ENCODE results near the genes TIMD4 and MED7.

- PRO-cap, result no peak
- RRBS, 2 experiments, result no CpG with 5 or more reads among the region's 16 CpGs
Observed at GRCh38 chr5:154819579-154820610, 30.5 kb downstream of the FAXDC2 start.

- PRO-cap, result no peak
- RRBS, 2 experiments, result no CpG with 5 or more reads among the region's 6 CpGs
Observed at GRCh38 chr5:154907532-154908025, 30.4 kb downstream of the GEMIN5 start.

DNA sequence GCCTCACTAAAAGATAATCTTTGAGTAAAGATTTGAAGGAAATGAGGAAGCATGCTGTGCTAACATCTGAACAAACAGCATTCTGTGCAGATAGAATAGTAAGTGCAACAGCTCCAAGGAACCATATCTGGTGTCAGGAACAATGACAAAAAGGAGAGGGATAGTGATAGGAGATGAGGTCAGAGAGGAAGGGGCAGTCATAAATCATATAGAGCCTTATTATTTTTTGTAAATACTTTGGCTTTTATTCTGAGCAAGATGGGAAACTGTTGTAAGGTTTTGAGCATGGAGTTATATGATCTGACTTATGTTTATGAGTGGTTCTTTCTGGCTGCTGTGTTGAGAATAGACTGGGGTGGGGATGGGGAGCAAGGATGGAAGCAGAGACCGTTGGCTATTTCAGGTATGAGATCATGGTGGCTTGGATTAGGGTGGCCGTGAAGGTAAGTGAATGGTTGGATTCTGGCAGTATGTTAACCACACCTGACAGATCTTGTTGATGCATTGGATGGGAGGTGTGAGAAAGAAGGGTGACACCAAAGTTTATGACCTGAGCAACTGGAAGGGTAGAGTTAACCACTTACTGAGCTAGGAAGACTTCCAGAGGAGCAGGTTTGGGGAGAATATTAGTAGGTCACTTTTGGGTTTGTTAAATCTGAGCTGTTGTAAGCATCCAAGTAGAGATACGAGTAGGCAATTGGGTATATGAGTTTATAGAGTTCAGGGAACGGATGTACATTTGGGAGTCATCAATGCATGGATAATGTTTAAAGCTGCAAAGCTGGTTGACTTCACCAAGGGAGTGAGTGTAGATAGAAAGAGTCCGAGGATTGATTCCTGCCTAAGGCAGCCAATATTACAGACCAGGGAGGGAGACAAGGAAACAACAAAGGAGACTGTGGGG lies 4.2 kb downstream of the MRPL22 start:
- PRO-cap, result no peak
- RRBS, 2 experiments, result no CpG with 5 or more reads among the region's 5 CpGs

DNA sequence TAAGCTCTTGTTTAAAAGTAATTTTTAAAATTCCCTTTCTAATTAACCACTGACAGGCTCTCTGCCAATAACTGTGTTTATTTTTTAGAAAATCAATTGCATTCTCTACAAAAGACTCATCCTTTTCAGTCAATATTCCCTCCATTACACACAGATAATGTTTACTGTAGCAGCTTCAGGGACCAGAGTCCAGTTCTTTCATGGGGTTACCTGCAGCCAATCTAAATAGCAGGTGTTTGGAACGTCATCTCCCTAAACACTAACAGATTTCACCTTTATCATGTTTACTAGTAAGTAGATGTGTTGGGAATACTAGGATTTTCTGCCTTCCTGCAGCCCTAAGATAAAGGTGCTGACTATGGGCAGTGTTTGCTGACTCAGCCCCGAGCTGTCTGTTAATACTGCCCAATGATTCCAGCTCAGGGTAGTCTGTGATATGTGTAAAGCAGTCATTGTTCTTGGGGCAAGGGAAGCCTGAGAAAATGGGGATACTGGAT lies 446.9 kb downstream of the KIF4B start:
- PRO-cap, result no peak
- RRBS, 2 experiments, result no CpG with 5 or more reads among the region's 2 CpGs

DNA sequence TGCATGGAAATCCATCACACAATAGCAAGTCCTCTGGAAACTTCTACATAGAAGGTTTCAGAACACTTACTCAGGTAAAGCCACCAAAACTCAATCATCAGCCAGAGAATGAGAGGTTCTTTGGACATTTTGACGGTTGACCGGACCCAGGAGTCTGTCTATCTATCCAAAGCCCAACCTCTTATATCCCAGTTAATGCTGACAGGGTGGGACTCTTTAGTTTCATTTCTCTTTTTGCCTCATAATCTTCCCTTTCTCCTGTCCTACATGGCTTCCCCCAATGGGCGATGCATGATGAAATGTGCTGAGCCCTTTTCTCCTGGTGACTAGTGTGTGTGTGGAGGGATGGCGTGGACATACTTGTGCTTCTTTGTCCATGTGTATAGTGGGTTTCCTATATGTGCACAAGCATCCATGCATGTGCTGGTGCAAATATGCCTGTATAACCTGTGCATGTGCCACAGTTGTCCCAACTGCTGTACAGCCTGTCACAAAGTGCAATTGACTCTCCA lies at the start of gene TIMD4:
Gene TIMD4, minus strand, starts transcription at position 156 of the 512 bp plus-strand sequence.
- PRO-cap, result no peak
- RRBS, 2 experiments, result no CpG with 5 or more reads among the region's 4 CpGs

GRCh38 chr5:157025030-157025818 lies 33.7 kb downstream of the HAVCR1 start:
- PRO-cap, result no peak
- RRBS, 2 experiments, result no CpG with 5 or more reads among the region's 3 CpGs

- PRO-cap, result bidirectional peak, plus-strand start at chr5:157142508, minus-strand start at chr5:157142411; bidirectional peak, plus-strand start at chr5:157143016, minus-strand start at chr5:157142828
- RRBS, 2 experiments, result 0 to under 1% methylated on average over 2 to 9 of the region's 49 CpGs
Observed at GRCh38 chr5:157142135-157143177, at the start of gene MED7. MED7 (minus strand) TSS chr5:157142865.

- PRO-cap, result no peak
- RRBS, 2 experiments, result no CpG with 5 or more reads among the region's 6 CpGs
Observed at GRCh38 chr5:157159167-157159571, 6.9 kb downstream of the GARIN3 start.

DNA sequence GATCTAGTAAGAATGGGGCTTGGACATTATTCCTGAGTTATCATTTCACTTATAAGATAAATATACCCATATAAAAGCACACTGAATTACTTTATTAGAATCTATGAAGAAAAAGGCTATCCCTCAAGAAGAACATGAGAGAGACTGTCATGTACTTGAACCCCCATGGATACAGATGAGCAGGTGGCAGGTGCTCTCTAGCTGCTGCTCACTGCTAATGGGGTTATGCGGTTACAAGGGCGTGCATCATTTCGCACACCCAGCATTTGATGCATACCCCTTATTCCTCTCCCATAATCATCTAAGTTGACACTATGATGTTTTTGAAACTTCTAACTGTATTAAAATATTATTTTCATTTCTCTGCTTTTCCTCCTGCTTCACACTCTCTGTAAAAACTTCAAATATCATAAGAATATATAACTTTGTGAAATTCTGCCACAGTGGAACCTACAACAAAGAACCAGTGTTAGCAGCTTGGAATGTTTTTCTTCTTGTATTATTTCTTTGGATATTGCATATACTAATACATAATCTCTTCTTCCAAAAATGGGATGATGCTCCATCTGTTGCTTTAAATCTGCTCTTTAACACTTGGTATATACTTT lies 16.5 kb downstream of the ITK start:
- PRO-cap, result no peak
- RRBS, 2 experiments, result no CpG with 5 or more reads among the region's 3 CpGs

DNA sequence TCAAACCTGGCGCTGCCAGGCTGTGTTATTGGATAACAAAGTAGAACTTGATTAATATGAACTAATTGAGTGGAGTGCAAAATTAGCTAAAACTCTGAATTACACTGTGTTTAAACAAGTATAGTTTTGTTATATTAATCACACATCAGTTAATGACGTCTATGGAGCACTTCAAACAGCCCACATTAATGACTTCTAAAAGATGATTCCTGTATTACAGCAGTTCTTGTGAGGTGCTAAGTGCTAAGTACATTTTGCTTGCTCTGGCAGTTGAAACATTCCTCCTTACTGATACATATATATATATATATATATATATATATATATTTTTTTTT lies 32.3 kb upstream of the CYFIP2 start:
- PRO-cap, result no peak
- RRBS, 2 experiments, result no CpG with 5 or more reads among the region's 2 CpGs

DNA sequence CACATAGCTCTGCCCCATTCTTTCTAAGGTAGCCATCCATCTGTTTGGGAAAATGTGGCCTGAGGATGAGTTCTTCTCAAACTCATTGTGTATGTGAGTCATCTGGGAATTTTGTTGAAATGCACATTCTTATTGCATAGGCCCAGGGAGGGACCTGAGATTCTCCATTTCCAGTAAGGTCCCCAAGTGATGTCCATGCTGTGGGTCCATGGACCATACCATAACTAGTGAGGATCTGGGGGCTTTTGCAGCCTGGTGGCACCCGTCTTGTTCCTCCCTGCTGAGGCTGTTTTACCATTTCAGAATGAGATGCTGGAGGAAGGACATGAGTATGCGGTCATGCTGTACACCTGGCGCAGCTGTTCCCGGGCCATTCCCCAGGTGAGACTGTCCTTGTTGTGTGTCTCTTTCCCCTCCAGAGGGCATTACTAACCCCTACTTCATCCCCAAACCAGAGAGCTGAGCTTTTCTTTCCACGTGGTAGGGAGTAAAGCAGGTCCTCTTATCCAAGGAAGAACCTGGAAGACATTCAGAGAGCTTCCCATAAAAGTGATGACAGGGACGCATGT lies 28.6 kb downstream of the CYFIP2 start:
- PRO-cap, result no peak
- RRBS, 2 experiments, result no CpG with 5 or more reads among the region's 6 CpGs

DNA sequence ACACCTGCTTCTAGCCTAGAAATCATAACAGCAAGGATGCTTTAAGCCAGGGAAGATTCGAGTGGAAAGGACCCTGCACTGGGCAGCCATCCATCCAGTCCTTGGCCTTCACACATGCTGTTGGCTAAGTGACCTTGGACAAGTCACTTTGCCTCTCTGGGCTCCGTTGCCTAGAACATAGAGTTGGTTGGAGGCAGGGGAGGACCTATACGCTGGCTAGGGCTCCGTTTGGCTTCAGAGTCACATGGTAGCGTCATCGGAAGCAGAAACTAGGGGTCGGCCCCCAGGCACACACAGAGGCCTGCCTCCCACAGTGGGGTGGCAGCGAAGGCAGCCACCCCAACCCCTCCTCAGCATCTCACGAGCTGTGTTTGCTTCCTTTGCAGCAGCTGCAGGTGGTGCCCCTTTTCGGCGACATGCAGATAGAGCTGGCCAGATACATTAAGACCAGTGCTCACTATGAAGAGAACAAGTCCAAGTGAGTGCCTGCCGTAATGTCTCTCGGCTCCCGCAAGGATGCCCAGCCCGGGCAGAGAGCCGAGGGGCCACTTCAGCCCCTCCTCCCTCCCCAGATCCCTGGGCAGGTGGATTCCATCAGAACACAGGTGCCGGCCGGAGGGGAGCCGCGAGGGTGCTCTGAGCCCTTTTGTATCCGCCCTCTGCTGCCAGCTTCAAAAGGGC lies 36.0 kb downstream of the FNDC9 start:
- PRO-cap, result no peak
- RRBS, 2 experiments, result 17% methylated on average over 1 of the region's 21 CpGs; no CpG with 5 or more reads in 1 of the 2 experiments

GRCh38 chr5:157383758-157384423 lies 38.4 kb upstream of the FNDC9 start:
- PRO-cap, result no peak
- RRBS, 2 experiments, result no CpG with 5 or more reads among the region's 4 CpGs

- PRO-cap, result no peak
- RRBS, 2 experiments, result 58 to 88% methylated on average over 2 of the region's 7 CpGs
Observed at GRCh38 chr5:157481234-157481850, 21.3 kb downstream of the NIPAL4 start.

- PRO-cap, result no peak
- RRBS, 2 experiments, result 58 to 63% methylated on average over 3 of the region's 16 CpGs
Observed at GRCh38 chr5:157540591-157541568, 34.7 kb downstream of the ADAM19 start.

GRCh38 chr5:157561810-157562662 lies 13.5 kb downstream of the ADAM19 start:
- PRO-cap, result no peak
- RRBS, 2 experiments, result no CpG with 5 or more reads among the region's 17 CpGs

DNA sequence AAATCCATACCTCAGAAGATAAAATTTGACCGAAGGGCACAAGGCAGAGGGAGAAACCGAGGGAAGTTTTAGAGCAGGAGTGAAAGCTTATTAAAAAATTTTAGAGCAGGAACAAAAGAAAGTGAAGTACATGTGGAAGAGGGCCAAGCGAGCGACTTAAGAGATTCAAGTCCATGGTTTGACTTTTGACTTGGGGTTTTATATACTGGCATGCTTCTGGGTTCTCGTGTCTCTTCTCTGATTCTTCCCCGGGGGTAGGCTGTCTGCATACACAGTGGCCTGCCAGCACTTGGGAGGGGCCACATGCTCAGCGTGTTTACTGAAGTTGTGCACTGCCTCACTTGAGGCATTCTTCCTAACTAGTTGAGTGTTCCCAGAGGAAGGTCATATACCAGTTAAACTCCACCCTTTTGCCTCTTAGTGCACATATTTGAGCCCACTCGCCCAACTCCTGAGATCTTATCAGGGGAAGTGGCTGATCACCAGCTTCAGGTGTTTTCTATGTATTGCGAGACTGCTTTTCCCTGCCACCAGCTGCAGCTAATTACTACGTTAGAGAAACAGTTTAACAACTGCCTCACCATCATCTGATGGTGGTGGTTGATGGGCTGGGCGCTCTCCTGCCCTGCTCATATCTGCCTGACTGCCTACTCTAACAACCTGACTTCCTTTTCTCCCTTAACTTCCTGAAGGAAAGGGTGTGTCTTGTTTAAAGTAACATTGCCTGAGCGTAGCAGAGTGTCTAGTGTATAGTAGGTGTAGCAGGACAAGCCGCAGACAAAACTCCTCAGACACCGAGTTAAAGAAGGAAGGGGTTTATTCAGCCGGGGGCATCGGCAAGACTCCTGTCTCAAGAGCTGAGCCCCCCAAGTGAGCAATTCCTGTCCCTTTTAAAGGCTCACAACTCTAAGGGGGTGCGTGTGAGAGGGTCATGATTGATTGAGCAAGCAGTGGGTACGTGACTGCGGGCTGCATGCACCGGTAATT lies 60.0 kb upstream of the CLINT1 start:
- PRO-cap, result no peak
- RRBS, 2 experiments, result no CpG with 5 or more reads among the region's 20 CpGs

DNA sequence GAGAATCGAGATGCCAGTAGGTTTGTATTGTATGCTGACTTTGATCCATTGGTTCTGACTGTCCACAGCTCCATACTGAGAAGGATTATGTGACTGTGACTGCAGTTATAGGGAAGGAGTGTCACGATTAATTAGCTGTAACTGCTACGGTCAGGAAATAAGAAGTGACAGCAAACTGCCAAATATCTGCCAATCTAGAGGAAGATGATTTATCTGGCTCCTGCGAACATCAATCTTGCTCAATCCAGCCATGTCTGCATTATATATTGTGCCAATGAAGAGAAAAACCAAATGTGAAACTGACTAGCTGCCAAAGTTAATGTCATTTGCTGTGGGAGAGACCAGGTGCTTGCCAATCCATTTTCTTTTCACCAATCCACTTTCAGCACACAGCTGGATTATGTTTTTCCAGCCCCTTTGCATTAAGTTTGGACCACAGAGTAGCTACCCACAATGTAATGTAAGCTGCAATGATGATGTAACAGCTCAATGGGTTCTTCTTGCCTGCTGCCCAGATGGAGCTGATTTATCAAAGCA lies 61.1 kb upstream of the CLINT1 start:
- PRO-cap, result no peak
- RRBS, 2 experiments, result no CpG with 5 or more reads among the region's 4 CpGs

DNA sequence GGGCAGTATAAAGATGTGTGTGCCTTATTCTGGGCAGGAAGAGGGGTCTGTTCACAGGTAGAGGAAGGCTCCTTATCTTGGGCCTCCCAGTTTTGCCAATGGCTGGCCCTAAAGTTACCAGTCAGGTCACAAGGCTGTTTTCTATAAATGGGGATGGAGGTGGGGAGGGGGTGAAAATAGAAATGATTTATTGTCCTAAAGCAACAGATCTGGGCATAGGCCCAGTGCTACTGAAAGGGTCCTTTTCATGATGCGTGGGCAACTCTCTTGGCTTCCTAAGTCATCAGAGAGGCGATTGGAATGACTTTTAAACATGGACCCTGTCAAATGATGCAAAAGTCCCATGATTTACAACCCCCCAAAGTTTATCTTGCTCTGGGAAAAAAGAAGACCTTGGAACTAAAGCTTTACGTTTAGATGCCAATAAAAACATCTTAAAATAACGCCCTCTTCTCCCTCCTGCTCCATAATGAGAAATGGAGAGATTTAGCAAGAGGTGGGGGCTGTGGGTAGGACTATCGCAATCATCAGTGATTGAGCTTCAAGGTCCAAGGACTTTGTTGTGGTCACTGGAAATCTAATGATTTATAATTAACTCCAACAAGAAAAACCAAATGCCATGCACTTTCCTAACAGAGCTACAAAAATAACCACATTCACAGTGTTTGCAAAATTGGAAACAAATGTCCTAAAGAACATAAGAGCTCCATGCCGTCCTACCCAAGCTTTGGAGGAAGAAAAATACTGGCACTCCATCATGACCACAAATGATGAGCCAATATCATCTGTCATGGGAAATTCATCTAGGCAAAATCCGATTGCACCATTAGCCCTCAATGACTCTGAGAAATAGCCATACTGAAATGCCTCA lies 167.5 kb upstream of the CLINT1 start:
- PRO-cap, result no peak
- RRBS, 2 experiments, result no CpG with 5 or more reads among the region's 7 CpGs

GRCh38 chr5:158194390-158195240 lies 335.7 kb upstream of the CLINT1 start:
- PRO-cap, result no peak
- RRBS, 2 experiments, result no CpG with 5 or more reads among the region's 13 CpGs